Measurements from ENCODE around the genes EBF1 and UBLCP1.

DNA sequence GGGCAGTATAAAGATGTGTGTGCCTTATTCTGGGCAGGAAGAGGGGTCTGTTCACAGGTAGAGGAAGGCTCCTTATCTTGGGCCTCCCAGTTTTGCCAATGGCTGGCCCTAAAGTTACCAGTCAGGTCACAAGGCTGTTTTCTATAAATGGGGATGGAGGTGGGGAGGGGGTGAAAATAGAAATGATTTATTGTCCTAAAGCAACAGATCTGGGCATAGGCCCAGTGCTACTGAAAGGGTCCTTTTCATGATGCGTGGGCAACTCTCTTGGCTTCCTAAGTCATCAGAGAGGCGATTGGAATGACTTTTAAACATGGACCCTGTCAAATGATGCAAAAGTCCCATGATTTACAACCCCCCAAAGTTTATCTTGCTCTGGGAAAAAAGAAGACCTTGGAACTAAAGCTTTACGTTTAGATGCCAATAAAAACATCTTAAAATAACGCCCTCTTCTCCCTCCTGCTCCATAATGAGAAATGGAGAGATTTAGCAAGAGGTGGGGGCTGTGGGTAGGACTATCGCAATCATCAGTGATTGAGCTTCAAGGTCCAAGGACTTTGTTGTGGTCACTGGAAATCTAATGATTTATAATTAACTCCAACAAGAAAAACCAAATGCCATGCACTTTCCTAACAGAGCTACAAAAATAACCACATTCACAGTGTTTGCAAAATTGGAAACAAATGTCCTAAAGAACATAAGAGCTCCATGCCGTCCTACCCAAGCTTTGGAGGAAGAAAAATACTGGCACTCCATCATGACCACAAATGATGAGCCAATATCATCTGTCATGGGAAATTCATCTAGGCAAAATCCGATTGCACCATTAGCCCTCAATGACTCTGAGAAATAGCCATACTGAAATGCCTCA lies 167.5 kb upstream of the CLINT1 start:
- PRO-cap = no peak

GRCh38 chr5:158727195-158727688 lies 372.5 kb downstream of the EBF1 start:
- PRO-cap = no peak

DNA sequence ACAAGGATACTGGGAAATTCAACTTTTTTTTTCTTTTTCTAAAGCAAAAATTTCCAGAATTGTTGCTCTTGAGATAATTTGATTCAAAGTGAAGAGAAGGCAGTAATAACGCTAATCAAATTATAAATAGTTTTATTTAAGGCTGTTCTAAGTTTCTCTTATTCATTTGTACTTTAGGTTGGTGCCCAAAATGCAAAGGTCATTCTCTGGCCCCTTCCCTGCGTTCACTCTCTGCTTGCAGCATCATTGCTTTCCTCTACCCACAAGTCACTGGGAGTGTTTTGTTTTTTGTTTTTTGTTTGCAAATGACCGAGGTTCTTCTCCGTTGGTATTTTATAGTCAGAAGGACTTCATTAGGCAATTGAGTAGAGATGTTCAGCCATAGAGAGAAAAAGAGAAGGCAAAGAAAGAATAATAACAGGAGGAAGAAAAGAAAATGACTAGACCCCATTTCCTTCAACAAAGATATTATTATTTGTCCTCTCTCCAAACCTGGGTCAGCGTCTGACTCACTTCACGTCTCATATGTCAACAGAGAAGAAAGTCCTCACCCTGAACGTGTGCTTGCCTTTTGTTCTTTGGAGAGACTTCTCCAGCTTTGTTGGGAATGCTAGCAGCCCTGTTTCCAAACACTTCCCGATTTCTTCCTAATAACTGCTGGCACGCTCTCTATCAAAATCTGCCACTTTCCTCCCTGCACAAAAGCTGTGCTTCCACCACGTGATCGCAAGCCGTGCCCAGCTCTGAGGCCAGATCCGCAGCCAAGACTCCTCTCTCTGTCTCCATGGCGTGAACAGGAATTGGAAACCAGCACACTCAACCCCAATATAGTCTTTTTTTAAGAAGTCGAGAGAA lies 119.8 kb downstream of the EBF1 start:
- PRO-cap = no peak

GRCh38 chr5:158997566-158997759 lies 102.3 kb downstream of the EBF1 start:
- PRO-cap = no peak

GRCh38 chr5:159098798-159099944 lies at the start of gene EBF1:
TSS of gene EBF1 (minus strand) at chr5:159099916.
- PRO-cap = unidirectional peak, minus-strand start at chr5:159099313

DNA sequence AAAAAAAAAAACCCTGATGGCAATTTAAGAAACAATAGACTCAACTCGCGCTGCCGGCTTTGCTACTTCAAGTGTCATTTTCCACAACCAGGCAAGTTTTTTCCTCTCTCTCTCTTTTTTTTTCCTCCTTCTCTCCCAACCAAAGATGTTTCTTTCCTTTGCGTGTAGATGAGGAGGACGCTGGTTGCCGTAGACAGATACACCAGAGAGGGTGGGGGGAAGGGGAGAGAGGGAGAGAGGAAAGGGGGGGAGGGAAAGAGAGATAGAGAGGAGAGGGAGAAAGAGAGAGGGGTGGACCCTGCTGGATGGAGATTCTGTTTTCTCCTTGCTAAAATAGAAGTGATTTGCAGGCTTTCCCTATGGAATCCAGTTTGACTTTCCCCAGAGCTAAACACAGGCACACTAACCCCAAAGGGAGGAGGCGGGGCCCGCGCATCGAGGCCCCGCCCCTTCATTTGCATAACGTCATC lies 264 bp upstream of the EBF1 start:
- PRO-cap = unidirectional peak, minus-strand start at position 73 of the sequence; bidirectional peak, plus-strand start outside the sequence, minus-strand start at position 373 of the sequence

DNA sequence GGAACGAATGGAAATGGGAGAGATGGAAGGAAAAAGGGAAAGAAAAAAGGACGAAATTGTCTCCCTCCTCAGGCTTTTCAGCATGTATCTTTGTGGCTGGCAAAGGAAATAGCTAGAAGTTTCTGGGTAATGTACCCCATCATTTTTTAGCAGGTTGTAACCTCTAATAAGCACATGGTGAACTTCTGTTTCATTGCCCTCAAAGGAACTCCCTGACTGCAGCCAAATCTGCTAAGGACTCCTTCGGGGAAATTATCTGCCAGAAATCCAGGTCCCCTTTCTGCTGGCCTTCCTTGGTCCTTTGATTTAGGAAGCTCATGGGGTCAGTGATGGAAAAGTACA lies 1.7 kb upstream of the EBF1 start:
- PRO-cap = no peak

- PRO-cap = no peak
Observed at GRCh38 chr5:159186254-159186857, 23.0 kb downstream of the RNF145 start.

DNA sequence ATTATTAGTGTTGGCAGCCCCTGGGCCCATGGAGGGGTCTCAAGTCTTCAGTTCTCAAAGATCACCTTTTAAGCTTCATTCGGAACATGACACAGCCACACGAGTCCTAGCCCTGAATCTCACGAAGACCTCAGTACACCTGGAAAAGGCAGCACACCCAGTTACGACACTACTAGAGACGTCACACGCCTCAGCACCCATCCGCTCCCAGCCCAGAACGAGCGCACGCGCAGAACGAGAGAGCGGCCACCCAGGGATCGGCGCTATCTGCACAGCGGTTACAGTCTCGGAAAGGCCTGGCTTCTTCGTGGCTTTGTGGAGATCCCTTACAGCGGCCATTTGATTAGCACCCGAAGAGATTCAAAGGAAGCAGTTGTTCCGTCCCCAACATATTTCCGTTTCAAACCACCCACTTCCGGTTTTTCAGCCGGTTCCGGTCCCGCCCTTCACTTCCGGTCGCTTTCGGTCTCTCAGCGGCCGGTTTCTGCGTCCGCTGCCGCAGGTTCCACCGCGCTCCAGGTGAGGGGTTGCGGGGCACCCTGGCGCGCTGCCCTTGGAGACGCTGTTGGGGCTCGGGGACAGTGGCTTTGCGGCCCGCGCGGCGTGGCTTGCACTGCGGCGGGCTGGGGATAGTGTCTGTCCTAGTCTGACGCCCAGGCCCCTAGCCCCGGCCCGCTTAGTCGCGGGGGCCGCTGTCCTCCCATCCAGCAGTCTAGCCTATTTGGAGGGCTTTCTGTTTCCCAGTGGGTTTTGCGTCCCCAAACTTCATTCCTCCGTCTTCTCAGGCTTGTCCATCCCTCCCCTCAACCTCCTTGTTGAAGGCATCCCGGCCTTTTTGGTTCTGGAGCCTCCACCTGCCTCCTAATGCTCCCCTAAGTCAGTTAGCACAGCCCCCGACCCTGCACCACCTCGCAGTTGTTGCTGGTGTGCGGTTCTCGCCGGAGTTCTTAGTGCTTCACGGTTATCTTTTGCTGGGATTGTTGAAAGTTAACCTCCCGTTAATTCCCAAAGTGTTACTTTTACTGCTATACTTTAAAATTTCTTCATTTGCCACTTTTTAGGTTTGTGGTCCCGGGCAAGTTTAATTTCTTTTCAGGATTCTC lies at the start of gene UBLCP1:
Gene UBLCP1 (plus strand): TSS at position 449 of the 1,103 bp plus-strand sequence.
- PRO-cap = bidirectional peak, plus-strand start at position 449 of the sequence, minus-strand start at position 362 of the sequence

DNA sequence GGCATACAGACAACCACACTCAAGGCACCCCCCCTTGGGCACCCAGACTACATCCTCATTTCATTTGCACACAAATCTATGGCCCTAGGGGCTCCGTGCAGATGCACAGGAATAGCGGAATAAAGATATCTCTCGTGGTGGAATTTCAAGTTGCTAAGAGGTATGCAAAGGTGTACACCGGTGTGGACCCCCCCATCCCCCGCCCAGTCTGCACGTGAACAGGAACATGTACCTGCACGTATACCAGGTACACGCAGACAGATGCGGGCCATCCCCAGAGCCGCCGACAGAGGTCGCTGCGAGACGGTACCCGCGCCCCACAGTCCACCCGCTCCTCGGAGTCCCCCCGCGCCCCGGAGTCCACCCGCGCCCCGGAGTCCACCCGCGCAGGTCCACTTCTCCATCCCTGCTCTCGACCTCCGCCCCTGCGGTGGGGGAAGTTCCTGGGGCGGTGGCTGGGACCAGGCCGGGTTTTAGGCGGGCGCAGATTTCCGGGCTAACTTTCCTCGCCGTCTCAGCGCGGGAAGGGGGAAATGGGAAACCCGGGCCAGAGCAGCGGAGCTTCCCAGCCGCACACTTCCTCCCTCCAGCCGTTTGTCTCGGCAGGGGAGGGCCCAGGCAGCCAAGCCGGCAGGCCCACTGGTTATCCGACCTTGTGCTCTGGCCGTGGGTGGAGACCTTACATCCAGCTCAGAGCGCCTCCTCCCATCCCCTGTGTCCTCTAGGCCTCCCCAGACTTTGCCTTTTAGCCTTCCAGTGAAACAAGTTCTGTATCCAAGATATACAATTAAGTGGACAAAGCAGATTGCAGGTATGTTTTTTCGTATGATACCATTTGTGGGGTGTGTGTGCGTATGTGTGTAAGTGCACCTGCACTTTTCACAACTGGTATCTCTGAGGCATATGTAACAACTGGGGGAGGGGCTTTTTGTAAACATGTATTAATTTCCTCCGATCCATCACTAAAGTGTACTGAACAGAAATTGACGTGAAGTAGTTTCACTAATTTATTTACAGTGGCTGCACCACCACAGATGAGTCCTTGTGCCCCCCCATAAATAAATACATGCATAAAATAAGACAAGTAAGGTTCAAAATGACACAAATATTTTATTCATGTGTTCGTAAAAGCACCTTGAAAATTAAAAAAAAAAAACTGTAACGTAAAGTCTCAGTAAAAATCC lies 1.3 kb upstream of the IL12B start:
- PRO-cap = no peak

GRCh38 chr5:160198780-160199899 lies 30.2 kb upstream of the FABP6 start:
- PRO-cap = no peak

DNA sequence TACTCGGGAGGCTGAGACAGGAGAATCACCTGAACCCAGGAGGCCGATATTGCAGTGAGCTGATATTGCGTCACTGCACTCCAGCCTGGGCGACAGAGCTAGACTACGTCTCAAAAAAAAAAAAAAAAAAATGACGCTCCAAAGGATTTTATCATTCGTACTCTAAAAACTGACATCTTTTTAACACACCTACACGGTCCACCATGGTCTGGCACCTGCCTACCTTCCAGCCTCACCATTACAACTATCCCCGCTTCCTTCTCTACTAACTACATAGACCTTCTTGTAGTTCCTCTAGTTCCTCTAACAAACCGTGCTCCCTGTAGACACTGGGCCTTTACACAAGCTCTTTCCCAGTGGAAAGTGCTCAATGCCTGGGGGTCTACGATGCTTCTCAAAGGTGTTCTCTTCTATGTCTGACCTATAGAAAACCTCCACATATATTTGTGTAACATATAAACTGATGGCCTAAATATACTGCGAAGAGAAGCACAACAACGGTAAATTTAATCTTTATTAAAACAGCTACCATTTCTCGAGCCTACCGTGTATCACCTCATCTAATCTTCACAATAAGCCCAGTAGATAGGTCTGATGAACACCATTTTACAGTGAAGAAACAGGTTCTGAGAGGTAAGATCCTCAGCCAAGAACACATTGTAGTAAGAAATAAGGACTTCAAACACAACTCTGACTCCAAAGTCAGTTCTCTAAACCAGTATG lies 1.0 kb downstream of the SLU7 start:
- PRO-cap = no peak

- PRO-cap = no peak
Observed at GRCh38 chr5:160486333-160487029, 64.8 kb downstream of the PTTG1 start.

- PRO-cap = no peak
Observed at GRCh38 chr5:160694862-160695437, 157.1 kb downstream of the ATP10B start.

- PRO-cap = no peak
Observed at GRCh38 chr5:160938805-160939004, 86.7 kb upstream of the ATP10B start.

- PRO-cap = no peak
Observed at GRCh38 chr5:161548002-161549052, 1.8 kb upstream of the GABRB2 start.

DNA sequence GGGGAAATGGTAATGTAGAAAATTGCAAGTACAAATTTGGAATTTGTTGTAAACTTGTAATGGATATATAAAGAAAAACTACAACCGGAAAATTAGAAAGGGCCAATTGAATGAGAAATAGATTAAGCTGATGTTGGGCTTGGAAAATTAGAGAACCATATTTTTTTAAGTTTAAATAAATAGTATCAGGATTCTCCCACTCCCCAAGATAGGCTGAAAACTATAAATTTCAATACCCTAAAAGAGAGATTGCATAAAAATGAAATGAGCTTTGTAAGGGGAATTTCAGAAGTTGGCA lies 72.3 kb downstream of the GABRA1 start:
- PRO-cap = no peak

DNA sequence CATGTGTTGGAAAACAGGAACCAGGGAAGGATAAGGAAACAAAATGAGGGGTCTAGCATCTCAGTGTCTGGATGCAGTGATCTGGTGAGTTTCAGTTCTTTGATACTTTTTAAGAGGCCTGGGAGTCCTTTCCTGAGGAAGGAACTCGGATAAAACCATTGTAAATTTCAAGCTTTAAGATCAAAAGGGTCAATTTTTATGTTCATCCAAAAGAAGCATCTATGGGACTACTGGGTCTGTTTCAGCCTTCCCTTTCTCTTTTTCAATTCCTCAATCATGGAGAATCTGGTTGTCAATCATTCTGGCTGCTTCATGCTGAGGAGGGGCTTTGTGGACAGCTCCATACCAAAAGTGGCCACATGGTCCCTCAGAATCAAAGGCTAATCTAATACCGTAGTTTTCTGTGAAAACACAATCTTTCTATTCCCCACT lies 562.5 kb upstream of the CCNG1 start:
- PRO-cap = no peak

- PRO-cap = no peak
Observed at GRCh38 chr5:163153568-163153780, 283.9 kb upstream of the CCNG1 start.

DNA sequence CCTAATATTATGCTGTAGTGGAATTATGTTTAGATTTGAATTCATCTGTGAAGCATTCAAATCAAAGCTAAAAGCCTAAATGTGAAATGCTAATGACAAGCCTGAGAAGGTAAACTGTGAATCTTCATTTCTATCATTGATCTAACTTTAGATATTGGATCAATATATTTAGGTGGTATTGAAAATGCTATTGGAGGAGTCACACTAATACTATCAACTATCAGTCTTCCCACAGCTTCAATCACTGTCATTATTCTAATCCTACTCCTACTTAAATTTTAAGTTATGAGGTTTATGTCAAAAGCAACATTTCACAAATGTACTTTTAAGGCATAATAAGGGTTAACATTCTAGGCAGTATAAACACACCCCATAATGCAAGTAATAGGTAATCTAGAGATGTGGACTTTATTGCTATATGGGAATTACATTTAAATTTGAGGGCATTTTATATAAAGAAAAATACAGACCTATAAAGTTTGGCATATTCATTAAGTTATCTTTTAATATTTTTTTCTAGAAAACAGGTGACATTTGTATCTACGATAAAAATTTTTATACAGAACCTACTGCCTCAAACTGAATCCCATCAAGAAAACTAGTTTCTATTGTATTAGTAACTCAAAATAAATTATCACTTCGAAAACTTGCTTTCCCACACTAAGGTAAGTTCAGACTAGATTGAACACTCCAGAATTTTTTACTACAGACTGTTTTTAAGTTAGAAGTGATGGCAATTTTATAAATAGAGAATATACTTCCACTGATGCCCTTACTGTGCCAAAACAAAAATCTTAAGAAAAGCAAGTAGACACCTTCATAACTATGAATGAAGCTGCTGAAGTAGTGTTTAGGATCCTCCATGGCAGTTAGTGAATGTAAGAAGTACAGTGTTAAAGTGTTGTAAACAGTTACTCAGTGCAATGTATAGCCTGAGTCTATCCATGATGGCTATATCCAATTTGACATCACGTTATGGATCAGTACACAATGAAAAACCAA lies 6.7 kb downstream of the CCNG1 start:
- PRO-cap = no peak

Measured in peritoneum (tissue), 1 donor.